Occipital lobe (tissue), 2 donors: Measurements from ENCODE around the genes CTNNB1 and LYZL4.

- RAMPAGE, long total RNA, result no peak
Measured at GRCh38 chr3:40292603-40293153, 16.8 kb upstream of the EIF1B start.

GRCh38 chr3:40452314-40453589, 4.4 kb upstream of the RPL14 start:
- RAMPAGE, long total RNA, result no peak

- RAMPAGE, long total RNA, result no peak
Measured at GRCh38 chr3:40623513-40623830, 98.7 kb downstream of the ZNF621 start.

DNA sequence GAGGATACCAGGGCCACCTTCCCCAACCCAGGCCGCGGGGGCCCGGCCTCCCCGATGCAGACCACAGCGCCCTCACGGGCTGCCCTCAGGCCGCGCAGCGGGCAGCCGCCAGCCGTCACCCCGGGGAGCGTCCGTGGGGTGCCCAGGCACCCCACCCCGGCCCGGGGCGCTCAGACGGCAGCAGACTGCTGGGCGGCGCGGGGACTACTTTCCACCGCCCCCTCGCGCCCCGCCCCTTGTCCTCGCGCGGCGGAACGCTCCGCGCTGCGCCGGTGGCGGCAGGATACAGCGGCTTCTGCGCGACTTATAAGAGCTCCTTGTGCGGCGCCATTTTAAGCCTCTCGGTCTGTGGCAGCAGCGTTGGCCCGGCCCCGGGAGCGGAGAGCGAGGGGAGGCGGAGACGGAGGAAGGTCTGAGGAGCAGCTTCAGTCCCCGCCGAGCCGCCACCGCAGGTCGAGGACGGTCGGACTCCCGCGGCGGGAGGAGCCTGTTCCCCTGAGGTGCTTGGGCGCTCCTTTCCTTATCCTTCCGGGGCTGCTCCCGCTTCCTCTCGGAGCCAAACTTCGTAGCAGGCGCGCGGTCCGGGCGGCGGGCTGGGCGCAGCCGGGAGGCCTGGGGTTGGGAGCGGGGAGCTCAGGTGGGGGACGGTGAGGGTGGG, at the start of gene CTNNB1:
TSS of gene CTNNB1 (plus strand) at position 335 of the 658 bp plus-strand sequence.
- RAMPAGE, long total RNA, result start-site peak on the plus strand centred at position 345 of the sequence, 72 bp wide, 496 and 489 reads in 2 replicates

- RAMPAGE, long total RNA, result no peak
Measured at GRCh38 chr3:41200419-41201078, 1.2 kb downstream of the CTNNB1 start.

GRCh38 chr3:41223573-41223940, 24.3 kb downstream of the CTNNB1 start:
- RAMPAGE, long total RNA, result no peak

DNA sequence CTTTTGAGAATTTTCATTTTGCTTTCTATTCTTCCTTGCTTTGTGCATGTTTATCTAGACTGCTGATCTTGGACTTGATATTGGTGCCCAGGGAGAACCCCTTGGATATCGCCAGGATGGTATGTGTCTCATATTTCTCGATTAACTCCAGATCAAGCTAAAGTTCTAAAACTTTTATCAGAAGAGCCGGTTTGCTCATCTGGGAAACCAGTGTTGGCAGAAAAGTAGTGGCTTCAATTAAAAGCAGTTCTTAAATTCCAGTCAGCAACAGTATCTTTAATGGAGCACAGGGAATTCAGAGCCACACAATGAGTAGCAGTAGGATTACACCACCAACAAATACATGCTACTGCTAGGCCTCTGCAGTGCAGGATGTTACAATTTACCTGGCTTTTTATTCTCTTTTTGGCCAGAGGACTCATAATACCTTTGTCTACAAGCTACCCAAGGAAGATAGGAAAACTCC, 38.7 kb downstream of the CTNNB1 start:
- RAMPAGE, long total RNA, result no peak

DNA sequence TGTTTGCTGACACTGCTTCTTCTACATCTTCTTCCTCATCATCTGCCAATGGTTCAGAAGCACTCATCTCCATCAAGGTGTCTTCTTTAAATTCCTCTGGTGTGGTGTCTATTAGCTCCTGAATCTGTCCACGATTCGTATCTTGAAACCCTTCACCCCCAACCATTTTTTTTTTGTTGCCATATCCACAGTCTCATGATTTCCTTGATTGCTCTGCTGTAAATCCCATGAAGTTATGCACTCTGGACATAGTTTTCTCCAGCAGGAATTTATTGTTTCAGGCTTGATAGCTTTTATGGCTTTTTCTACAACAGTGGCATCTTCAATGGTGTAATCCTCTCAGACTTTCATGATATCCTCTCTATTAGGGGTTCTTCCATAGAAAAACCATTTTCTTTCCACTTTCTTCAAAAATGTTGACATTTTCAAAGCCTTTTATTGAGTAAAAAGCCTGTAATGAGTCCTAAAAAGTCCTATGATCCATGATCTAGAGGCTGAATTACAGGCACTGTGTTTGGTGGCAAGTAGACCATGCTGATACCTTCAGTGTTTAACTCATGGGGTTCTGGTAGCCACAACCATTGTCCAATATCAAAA, 337.8 kb downstream of the CTNNB1 start:
- RAMPAGE, long total RNA, result no peak

DNA sequence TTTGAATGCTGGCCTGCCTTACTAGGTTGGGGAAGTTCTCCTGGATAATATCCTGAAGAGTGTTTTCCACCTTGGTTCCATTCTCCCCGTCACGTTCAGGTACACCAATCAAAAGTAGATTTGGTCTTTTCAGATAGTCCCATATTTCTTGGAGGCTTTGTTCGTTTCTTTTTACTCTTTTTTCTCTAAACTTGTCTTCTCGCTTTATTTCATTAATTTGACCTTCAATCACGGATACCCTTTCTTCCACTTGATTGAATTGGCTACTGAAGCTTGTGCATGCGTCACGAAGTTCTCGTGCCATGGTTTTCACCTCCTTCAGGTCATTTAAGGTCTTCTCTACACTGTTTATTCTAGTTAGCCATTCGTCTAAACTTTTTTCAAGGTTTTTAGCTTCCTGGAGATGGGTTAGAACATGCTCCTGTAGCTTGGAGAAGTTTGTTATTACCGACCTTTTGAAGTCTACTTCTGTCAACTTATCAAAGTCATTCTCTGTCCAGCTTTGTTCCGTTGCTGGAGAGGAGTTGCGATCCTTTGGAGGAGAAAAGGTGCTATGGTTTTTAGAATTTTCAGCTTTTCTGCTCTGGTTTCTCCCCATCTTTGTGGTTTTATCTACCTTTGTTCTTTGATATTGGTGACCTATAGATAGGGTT, 364.2 kb downstream of the CTNNB1 start:
- RAMPAGE, long total RNA, result no peak

GRCh38 chr3:41683631-41684262, 278.2 kb downstream of the ULK4 start:
- RAMPAGE, long total RNA, result no peak

GRCh38 chr3:42014513-42014586, 52.4 kb upstream of the ULK4 start:
- RAMPAGE, long total RNA, result no peak

DNA sequence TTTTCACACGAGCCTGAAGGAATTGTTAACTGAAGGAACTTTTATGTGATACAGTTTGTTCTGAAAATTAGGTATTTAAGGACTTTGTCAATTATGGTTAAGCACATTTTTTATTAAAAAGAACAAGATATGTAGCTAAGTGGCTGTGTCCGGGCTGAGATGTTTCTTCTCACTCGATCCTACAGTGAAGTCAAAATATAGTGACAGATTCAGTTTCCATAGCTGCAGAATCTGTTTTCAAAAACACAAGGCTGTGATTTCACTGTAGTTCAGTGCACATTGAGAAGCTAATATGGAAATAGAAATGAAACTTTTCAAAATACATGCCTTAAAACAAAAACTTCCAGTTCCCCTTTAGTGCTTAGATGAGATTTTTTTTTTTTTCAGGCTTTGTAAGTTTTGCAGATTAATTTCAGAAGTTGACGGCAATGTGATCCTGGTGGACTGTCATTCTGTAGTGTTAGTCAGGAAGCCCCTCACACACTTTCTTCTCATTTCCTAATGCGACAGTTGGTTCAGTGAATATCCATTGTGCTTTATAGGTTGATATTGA, 23.9 kb upstream of the TRAK1 start:
- RAMPAGE, long total RNA, result no peak

DNA sequence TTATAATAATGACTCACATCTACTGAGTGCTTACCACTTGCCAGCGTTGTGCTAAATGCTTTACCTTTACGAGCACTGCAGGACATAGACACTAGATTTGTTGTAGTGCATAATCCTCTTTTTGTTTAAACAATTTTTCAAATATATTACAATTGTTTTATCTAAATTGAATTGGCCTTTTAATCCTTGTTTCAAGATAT, 42.4 kb downstream of the TRAK1 start:
- RAMPAGE, long total RNA, result no peak

- RAMPAGE, long total RNA, result no peak
Measured at GRCh38 chr3:42195577-42196307, 70.2 kb downstream of the CCK start.

- RAMPAGE, long total RNA, result no peak
Measured at GRCh38 chr3:42410422-42410841, at the start of gene LYZL4. Gene LYZL4, minus strand, starts transcription at chr3:42410610.

GRCh38 chr3:42476852-42477287, 25.6 kb upstream of the VIPR1 start:
- RAMPAGE, long total RNA, result no peak

- RAMPAGE, long total RNA, result no peak
Measured at GRCh38 chr3:42503354-42503809, 939 bp downstream of the VIPR1 start.

DNA sequence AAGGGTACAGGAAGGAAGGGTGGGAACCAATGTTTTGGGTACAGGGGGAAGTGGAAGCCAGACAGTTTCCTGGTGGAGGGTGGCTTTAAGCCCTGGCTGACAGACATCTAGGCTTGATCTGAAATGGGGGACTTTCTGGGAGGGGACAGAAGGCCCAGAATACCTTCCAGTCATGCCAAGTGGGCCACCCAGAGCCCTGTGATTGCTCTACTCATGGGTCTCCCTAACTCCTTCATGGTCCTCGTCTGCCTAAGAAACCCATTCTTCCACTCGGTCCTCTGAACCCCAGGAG, 27.1 kb downstream of the VIPR1 start:
- RAMPAGE, long total RNA, result no peak

DNA sequence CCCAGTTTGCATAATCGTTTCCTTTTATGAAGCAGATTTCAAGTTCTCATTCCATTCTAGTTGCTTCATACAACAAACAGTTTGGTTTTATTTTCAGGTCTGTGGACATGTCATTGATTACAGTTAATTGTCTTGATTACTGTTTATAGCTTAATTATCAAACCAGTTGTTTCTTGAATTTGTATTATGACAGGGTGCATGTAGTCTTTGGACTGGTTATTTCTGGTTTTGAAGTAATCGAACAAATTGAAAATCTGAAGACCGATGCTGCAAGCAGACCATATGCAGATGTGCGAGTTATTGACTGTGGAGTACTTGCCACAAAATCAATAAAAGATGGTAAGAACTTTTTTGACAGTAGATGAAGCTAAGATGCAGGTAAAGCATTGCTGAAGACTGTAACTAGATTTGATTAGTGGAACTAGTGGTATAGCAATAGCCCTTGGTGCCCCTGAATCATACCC, 22.5 kb upstream of the ZBTB47 start:
- RAMPAGE, long total RNA, result no peak

DNA sequence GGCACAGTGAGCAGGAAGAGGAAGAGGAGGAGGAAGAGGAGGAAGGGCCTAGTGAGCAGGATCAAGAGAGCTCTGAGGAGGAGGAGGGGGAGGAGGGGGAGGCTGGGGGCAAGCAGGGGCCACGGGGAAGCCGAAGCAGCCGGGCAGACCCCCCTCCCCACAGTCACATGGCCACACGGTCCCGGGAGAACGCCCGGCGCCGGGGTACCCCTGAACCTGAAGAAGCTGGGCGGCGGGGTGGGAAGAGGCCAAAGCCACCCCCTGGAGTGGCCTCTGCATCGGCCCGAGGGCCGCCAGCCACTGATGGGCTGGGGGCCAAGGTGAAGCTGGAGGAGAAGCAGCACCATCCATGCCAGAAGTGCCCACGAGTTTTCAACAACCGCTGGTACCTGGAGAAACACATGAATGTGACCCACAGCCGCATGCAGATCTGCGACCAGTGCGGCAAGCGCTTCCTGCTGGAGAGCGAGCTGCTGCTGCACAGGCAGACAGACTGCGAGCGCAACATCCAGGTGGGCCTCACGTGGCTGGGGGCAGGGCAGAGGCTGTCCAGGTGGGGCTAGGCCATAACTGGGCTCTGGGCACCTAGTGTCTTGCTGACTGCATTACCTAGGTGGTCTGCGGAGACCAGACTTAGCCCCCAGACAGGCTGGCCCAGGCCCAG, 6.0 kb downstream of the ZBTB47 start:
- RAMPAGE, long total RNA, result no peak